ENCODE results near the gene NIT2.

GRCh38 chr3:98766970-98767264 is 3.8 kb downstream of the ST3GAL6 start:
- PRO-cap = no peak

GRCh38 chr3:99550038-99550351 is 88.4 kb upstream of the COL8A1 start:
- PRO-cap = no peak

- PRO-cap = bidirectional peak, plus-strand start at chr3:99660262, minus-strand start at chr3:99660073
These were observed 21.6 kb downstream of the COL8A1 start for GRCh38 chr3:99659937-99660485.

GRCh38 chr3:99943891-99944891 is 126.5 kb downstream of the CMSS1 start:
- PRO-cap = no peak

- PRO-cap = no peak
These were observed 10.2 kb upstream of the FILIP1L start for GRCh38 chr3:100124357-100124970.

DNA sequence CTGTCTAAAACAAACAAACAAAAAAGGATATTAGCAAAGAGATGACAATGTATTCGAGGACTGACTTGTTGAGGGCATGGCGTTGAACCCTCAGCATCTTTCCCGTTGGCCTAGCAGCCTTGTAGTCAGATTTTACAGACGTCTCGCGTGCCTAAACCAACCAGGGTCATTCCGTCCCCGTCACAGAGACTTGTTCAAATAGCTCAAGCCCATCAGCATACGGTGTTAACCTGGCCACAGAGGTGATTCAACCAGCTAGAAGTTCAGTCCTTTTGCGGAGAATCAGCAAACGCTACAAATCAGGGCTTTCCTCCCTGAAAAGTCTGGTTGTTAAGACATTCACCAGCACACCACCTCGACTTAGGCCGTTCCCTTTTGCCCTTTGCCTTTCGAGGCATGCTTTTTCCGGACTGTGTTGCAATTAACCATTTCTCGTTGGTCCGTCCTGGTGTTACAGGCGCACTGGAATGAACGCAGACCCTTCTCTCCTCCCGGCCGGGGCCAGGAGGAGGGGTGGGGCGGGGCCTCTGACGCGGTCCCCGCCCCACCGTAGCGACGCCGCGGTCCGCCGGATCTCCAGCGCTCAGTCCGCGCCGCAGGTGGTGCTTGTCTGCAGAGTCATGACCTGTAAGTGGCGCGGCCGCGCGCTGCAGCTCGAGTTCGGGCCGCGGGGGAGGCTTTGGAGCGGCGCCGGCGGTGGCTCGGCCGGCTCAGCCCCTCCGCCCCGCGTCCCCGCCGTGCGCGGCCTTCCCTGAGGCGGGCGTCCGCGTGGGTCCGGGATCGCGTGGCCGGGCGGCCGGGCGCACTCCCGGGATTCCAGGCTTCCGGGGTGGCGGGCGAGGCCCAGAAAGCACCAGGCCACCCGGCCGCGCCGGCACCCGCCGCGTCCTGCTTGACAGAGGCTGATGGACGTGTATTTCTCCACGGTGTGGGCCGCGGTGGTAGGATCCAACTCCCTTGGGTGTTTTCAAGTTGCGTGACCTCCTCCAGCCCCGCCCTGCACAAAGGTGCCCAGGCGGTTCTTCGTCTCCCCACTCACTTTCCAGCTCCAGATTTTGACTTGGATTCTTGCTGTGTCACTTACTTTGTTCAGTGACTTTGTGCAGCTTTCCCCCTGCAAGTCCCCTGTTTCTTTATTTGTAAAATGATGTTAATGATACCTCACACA is at the start of gene NIT2:
Gene NIT2, plus strand, starts transcription at position 586 of the 1,168 bp plus-strand sequence.
- PRO-cap = unidirectional peak, plus-strand start at position 615 of the sequence

GRCh38 chr3:100561487-100562158 is 47.8 kb upstream of the ADGRG7 start:
- PRO-cap = no peak

DNA sequence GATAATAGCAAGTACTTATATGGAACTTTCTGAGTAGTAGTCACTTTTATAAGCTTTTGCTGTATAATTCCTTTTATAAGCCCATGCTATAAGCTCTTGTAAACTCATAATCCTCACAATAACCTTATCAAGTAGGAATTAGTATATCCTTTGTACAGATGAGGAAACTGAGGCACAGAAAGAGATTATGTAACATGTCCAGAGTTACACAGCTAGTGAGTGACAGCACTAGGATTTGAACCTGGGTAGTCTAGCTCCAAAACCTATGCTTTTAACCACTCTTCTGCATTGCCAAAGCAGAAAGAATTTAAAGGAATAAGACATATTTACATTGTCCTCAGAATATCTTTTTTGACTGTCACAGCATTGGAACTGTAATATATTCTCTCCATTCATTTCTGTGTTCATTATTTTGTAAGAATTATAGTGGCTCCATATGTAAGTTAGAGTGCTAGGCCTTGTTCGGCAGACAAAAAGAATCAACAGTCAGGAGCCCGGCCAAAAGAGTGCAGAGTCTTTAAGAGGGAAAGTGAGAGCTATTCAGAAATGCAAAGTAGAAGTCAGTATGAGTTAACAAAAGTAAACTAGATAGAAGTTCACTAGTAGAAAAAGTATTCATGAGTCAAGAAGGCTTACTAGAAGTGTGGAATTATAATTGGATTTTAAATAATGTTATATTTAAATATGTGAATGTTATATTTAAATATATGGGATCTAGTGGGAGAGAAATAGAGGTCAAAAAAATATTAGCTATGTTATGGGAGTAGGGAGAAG is 26.2 kb downstream of the TFG start:
- PRO-cap = no peak

- PRO-cap = no peak
These were observed 150.0 kb downstream of the IMPG2 start for GRCh38 chr3:101170378-101170680.

GRCh38 chr3:101319235-101320169 is 873 bp downstream of the IMPG2 start:
- PRO-cap = no peak

- PRO-cap = no peak
These were observed 18.5 kb upstream of the TRMT10C start for GRCh38 chr3:101543077-101543597.

DNA sequence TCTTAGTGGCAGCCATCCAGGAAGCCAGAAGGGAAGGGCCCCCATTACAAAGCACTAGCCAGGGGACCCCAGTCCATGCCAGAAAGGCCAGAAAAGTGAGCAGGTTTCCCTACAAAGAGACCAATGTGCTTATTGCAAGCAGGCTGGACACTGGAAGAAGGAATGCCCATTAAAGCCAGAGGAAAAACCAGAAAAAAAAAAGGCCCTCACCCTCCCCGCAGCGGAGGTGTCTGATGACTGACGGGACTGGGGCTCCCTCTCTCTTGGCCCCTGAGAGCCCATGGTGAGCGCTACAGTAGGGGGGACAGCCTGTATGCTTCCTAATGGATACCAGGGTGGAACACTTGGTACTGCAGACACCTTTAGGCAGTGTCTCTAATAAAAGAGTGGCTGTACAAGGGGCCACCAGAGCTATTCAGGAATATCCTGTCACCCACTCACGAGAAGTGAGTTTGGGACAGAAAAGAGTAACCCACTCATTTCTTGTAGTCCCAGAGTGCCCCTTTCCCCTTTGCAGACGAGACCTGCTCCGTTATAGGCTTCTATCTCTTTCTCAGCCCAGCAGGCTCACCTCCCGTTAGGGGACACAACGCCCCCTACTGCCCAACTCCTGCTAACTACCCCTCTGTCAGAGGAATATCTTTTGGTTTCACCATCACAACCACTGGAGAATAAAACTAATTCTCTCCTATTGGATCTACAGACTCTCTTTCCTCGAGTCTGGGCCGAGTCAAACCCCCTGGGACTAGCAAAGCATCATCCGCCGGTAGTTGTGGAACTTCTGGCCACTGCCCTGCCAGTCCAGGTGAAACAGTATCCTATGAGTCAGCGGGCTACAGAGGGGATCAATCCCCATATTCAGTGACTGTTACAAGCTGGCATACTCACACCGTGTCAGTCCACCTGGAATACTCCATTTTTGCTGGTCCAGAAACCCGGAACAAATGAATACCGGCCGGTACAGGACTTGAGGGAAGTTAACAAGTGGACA is 40.8 kb downstream of the ZBTB11 start:
- PRO-cap = no peak

GRCh38 chr3:101828990-101829790 is 20.1 kb upstream of the NFKBIZ start:
- PRO-cap = unidirectional peak, minus-strand start at chr3:101829175

GRCh38 chr3:101854021-101854380 is 4.7 kb downstream of the NFKBIZ start:
- PRO-cap = no peak

- PRO-cap = no peak
These were observed 10.3 kb downstream of the NFKBIZ start for GRCh38 chr3:101859343-101860218.

GRCh38 chr3:101994269-101994912 is 145.1 kb downstream of the NFKBIZ start:
- PRO-cap = no peak

GRCh38 chr3:104909703-104910294 is 456.9 kb upstream of the ALCAM start:
- PRO-cap = no peak

DNA sequence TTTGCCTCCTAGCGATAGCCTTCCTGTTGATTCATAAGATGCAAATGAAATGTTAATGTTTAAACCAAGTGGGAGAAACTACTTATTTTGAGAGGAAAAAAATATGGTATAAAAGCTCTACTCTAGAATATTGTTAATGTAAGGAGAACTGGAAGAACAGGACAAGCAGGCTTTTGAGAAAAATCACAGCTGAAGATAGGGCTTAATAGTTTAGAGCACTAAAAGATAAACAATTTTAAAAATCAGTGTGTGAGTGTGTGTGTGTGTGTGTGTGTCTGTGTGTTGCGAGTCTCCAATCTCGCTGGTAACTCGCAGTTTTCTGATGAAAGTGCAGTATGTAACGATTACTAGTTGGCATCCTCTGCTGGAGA is 1.5 kb upstream of the ALCAM start:
- PRO-cap = no peak

DNA sequence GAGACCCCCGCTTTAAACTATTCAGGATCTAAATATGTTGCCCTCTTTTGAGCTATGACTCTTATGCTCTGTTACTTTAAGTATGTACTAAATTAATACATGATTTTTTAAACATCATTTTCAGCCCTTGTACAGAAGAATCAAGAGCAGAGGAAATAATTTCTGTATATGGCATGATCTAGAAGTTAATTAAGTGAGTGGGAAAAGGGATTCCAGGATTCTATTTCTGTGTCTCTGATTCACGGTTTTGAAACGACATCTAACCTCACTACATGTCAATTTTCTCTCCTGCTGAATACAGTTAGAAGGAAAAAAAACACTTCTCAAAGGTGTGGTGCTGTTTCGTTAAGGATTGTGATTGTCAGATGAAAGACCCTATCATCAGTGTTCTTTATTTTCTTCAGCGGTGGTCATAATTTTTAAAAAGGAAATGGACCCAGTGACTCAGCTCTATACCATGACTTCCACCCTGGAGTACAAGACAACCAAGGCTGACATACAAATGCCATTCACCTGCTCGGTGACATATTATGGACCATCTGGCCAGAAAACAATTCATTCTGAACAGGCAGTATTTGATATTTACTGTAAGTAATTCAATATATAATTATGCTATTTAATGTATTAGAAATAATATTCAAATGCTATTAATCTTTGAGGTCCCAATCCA is 167.7 kb downstream of the ALCAM start:
- PRO-cap = no peak

- PRO-cap = no peak
These were observed 109.5 kb downstream of the CBLB start for GRCh38 chr3:105759262-105759705.

All from parotid gland (tissue), 1 donor.